Measurements from ENCODE around the gene FAM3D.

DNA sequence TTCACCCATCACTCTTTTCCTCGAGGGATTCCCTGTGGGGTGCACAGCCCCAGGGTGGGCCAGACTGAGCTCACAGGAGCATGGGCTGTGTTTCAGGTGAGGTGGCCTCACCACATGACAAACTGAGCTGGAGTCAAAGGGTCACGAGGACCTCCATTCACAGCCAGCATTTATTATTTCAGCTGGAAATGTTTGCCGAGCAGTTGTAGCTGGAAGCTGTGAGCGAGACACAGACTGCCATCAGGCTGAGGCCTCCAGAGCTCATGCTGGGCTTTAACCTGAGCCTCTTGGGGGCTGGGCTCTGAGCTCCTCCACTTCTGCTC, 57.4 kb downstream of the FLNB start:
- PRO-cap: no peak
CAGE:
- cytosol, long polyA plus RNA: no peak
- long polyA plus RNA: no peak
- nucleus, long polyA plus RNA: no peak

- PRO-cap: no peak
CAGE:
- cytosol, long polyA plus RNA: no peak
- long polyA plus RNA: no peak
- nucleus, long polyA plus RNA: no peak
Measured at GRCh38 chr3:58071483-58072226, 63.4 kb downstream of the FLNB start.

DNA sequence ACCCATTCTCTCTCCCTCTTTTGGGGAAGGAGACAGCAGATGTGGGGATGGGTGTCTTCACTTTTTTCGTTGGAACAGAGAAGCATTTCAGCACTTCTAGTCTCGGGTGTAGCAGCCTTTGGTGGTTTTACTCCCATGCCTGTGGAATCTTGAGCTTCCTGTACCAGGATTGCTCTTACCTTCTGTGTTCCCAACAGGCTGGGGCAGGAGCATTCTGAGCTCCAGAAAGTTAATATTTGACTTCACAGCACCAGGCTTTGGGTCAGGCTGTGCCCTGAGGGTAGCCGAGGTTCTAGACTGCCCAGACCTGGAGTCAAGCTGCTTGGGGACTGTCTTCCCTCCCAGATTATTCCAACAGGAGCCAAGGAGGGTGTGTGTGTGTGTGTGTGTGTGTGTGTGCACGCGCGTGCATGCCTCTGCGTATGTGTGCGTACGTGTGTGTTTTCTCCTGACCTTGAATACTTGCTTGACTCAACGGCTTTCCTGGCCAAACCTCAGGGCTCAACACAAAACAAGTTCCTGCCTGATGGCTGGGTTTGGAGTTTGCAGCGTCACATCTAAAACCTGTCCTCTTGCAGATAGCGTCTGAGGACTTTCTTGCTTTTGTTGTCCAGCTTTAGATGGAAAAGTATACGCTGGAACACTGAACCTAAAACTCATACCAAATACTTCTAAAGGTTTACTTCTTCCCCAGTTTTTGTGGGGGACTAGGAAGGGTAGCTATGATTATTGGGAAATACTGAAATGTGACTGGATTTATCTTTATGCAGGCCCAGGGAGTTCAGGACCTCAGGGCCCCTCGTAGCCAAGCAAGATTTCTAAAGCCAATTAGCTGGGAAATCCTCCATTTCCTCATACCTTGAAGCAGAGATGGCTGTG, 94.9 kb downstream of the FLNB start:
- PRO-cap: no peak
CAGE:
- cytosol, long polyA plus RNA: no peak
- long polyA plus RNA: no peak
- nucleus, long polyA plus RNA: no peak

GRCh38 chr3:58115855-58116739, 94.7 kb downstream of the DNASE1L3 start:
- PRO-cap: no peak
CAGE:
- cytosol, long polyA plus RNA: no peak
- long polyA plus RNA: no peak
- nucleus, long polyA plus RNA: no peak

DNA sequence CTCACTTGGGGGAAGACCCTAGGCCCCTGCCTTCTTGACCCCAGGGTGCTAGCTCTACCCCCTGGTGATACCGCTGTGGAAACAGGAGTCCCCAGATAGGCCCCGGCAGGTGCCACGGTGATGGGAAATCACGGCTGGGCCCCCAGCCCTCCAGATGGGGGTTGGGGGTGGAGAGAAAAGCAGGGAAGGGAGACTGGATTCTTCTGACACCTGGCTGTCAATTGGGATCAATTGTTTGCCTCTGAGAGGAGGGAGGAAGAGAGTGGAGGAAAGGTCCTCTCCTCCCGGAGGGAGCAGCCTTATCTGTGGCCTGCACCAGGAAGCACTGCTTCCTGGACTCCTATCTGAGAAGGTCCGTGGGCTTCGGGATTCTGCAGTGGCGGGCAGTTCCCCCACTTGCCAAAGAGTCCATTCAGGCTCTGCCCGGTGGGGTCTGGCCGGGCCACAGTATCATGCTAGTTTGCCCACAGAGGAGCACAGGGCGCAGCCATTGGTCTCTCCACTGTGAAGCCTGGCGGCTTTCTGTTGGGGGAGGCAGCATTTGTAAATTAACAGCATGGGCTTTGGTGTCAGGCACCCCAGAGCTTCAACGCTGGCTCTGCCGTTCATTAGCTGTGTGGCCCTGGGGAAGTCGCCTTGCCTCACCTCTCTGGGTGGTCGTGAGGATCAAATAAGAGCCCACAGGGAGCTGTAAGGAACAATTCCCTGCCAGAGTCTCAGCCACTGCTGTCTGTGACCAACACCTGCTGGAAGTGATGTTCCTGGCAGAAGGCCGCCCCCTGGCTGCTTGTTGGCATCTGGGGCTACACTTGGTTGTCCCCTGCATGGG, 37.3 kb downstream of the DNASE1L3 start:
- PRO-cap: no peak
CAGE:
- cytosol, long polyA plus RNA: no peak
- long polyA plus RNA: no peak
- nucleus, long polyA plus RNA: no peak

GRCh38 chr3:58178554-58179145, 32.1 kb downstream of the DNASE1L3 start:
- PRO-cap: no peak
CAGE:
- cytosol, long polyA plus RNA: no peak
- long polyA plus RNA: no peak
- nucleus, long polyA plus RNA: no peak

DNA sequence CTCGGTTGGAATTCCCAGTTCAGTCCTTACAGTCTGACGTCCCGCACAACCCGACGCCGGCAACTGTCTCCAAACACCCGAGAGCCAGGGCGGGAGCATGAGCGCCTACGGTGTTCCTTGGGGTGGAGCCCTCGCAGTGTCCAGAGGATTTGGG, 788 bp upstream of the ABHD6 start:
- PRO-cap: no peak
CAGE:
- cytosol, long polyA plus RNA: no peak
- long polyA plus RNA: no peak
- nucleus, long polyA plus RNA: no peak

DNA sequence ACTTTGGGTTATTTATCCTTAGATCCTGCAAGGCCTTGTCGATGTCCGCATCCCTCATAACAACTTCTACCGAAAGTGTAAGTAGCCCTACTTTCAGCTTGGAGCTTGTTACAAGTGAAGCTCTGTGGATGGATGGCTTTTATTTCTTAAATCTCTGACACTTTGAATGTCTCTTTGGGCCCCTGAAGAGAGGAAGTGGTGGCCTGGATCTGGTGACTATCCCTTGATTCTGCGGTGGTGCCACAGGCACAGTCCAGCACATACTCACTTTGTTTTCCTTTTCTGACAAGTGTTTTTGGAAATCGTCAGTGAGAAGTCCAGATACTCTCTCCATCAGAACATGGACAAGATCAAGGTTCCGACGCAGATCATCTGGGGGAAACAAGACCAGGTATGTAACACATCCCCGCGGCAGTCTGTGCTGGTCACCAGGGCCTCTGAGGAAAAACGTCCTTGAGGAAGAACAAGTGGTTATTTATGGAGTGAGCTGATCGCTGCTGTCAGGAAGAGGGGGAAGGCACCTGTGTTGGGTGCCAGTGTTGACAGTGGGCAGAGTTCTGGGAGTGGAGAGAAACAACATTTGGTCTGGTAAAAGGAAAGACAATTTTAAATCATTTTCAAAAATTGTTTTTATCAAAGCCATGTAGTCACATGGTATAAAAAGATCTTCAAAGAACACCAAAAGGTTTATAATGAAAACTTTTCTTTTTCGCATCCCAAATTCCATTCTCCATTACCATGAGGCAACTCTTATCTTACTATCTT, 20.8 kb upstream of the RPP14 start:
- PRO-cap: no peak
CAGE:
- cytosol, long polyA plus RNA: no peak
- long polyA plus RNA: no peak
- nucleus, long polyA plus RNA: no peak

GRCh38 chr3:58349633-58351044, 17.4 kb downstream of the PXK start:
- PRO-cap: no peak
CAGE:
- cytosol, long polyA plus RNA: no peak
- long polyA plus RNA: no peak
- nucleus, long polyA plus RNA: no peak

DNA sequence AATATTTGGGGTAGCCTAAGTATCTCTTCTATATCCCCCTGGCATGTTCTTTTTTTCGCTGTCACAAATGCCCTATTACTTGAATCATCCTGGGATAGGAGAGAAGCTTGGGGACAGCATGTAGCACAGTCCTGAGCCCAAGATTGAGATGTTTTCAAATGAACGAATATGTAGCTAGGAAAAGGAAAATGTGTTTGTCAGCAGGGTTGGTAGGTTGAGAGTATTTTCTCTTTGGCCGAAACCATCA, 1.0 kb downstream of the KCTD6 start:
- PRO-cap: no peak
CAGE:
- cytosol, long polyA plus RNA: no peak
- long polyA plus RNA: no peak
- nucleus, long polyA plus RNA: no peak

GRCh38 chr3:58657904-58658441, 8.6 kb downstream of the FAM3D start:
- PRO-cap: no peak
CAGE:
- cytosol, long polyA plus RNA: no peak
- long polyA plus RNA: no peak
- nucleus, long polyA plus RNA: no peak

GRCh38 chr3:58666538-58667112, at the start of gene FAM3D:
FAM3D (minus strand) TSS chr3:58666774.
- PRO-cap: no peak
CAGE:
- cytosol, long polyA plus RNA: no peak
- long polyA plus RNA: no peak
- nucleus, long polyA plus RNA: no peak

DNA sequence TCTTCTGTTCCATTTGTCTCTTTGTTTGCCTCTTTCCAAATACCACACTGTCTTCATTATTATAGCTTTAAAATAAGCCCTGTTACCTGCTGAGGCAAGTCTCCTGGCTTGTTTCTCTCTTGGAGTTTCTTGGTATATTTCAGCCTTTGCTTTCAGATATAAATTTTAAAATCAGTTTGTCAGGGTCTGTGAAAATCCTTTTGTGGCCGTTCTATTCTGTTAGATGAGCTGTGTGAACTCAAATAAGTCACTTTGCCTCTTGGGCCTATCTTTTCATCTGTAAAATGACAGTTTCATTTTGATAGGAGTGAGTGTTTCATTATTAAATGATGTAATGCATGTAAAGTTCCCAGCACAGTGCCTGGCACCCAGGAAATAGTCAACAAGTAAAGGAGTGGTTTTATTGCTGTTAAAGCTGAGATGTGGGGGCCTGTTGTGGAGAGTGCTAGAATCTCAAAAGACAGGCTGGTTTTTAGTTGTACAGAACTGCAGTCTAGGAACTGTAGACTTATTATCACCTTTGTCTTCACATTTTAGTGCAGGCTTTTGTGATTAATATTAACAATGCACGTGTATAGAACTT, 394.4 kb upstream of the CFAP20DC start:
- PRO-cap: no peak
CAGE:
- cytosol, long polyA plus RNA: no peak
- long polyA plus RNA: no peak
- nucleus, long polyA plus RNA: no peak

- PRO-cap: no peak
CAGE:
- cytosol, long polyA plus RNA: no peak
- long polyA plus RNA: no peak
- nucleus, long polyA plus RNA: no peak
Measured at GRCh38 chr3:59606994-59607392, 557.2 kb upstream of the CFAP20DC start.

- PRO-cap: no peak
CAGE:
- cytosol, long polyA plus RNA: no peak
- long polyA plus RNA: no peak
- nucleus, long polyA plus RNA: no peak
Measured at GRCh38 chr3:60124898-60125234, 1075.0 kb upstream of the CFAP20DC start.

DNA sequence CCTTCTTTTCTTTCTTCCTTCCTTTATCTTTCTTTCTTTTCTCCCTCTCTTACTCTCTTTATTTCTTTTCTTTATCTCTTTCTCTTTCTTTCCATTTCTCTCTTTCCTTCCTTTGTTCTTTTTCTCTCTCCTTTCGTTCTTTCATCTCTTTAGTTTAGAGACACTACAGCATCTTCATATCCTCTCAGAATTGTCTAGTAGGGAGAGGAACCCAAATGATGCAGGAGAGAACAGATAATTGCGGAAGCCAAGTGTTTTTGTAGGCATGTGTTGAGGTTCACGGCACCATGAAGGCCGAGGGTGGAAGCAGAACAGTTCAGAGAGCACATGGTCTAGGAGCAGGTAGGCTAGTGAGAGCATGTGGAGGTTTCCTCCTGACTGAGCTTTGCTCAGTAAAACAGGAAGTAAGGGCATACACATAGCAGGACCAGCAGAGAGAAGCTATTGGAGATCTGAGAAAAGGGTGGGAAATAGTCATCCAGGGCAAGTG, 491.2 kb downstream of the FHIT start:
- PRO-cap: no peak
CAGE:
- cytosol, long polyA plus RNA: no peak
- long polyA plus RNA: no peak
- nucleus, long polyA plus RNA: no peak

GRCh38 chr3:60967068-60967296, 284.3 kb downstream of the FHIT start:
- PRO-cap: no peak
CAGE:
- cytosol, long polyA plus RNA: no peak
- long polyA plus RNA: no peak
- nucleus, long polyA plus RNA: no peak

GRCh38 chr3:61560474-61561336, 666 bp upstream of the PTPRG start:
- PRO-cap: no peak
CAGE:
- cytosol, long polyA plus RNA: no peak
- long polyA plus RNA: no peak
- nucleus, long polyA plus RNA: no peak

DNA sequence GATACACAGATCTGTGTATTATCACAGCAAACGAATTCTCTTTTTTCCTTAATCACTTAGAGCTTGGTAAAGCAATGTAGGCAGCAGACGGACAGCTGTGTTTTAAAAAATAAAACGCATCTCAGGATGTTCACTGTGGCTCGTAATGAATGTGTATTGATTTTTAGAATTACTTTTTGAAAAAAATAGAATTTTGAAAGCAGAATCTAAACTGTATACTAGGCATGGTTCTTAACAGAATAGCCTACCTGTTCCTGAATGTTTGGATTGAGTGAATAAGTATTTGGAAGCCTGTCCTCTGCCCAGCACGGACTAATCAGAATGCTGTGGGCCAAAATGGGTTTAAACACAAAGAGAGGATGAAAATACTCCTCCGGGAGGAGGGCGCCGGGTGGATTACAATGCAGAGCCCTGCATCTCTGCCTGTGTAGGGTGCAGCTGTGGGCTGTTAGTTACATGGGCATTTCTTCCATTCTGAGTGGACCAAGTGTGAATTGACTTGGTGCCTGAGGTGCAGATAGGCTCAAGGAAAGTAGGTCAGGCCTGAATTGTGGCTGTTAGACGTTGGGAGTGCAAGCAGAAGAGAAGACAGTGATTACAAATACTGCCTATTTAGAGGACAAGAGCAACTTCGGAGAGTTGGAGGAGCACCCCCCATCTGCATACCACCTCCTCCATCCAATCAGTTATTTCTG, 32.7 kb downstream of the PTPRG start:
- PRO-cap: no peak
CAGE:
- cytosol, long polyA plus RNA: no peak
- long polyA plus RNA: no peak
- nucleus, long polyA plus RNA: no peak

DNA sequence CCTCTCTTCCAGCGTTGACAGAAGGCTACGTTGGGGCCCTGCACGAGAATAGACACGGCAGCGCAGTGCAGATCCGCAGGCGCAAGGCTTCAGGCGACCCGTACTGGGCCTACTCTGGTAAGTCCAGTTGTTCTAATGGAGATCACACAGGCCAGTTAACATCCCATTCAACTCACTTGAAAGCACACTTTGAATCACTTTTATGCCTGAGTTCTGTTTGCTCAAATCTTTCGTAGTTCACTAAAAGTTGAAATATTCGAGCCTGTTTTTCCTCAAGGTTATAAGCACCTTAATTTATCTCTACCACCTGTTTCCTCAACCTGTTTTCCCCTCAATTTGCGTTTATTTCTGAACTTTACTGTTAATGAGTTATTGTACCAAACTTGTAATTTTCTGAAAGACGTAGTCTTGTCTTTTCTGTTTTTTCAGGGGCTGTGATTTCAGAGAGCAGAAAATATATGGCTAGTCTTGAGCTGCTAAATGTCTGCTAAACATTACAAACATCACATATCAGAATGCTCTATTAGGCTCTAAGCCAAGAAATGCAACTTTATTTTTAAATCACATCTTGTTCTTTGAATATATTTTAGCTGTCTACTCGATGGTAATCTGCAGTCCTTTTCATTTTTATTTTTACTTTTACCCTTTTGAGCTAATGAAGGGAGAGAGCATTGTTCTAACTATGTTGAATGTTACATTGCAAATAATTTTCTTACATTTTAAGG, 187.7 kb downstream of the PTPRG start:
- PRO-cap: no peak
CAGE:
- cytosol, long polyA plus RNA: no peak
- long polyA plus RNA: no peak
- nucleus, long polyA plus RNA: no peak

Data from A549 (cell line).